ENCODE measurements around a stretch of chr3.

- RRBS, result no CpG with 5 or more reads among the region's 12 CpGs
These were observed 55.6 kb downstream of the SLC6A6 start for GRCh38 chr3:14457913-14458462.

DNA sequence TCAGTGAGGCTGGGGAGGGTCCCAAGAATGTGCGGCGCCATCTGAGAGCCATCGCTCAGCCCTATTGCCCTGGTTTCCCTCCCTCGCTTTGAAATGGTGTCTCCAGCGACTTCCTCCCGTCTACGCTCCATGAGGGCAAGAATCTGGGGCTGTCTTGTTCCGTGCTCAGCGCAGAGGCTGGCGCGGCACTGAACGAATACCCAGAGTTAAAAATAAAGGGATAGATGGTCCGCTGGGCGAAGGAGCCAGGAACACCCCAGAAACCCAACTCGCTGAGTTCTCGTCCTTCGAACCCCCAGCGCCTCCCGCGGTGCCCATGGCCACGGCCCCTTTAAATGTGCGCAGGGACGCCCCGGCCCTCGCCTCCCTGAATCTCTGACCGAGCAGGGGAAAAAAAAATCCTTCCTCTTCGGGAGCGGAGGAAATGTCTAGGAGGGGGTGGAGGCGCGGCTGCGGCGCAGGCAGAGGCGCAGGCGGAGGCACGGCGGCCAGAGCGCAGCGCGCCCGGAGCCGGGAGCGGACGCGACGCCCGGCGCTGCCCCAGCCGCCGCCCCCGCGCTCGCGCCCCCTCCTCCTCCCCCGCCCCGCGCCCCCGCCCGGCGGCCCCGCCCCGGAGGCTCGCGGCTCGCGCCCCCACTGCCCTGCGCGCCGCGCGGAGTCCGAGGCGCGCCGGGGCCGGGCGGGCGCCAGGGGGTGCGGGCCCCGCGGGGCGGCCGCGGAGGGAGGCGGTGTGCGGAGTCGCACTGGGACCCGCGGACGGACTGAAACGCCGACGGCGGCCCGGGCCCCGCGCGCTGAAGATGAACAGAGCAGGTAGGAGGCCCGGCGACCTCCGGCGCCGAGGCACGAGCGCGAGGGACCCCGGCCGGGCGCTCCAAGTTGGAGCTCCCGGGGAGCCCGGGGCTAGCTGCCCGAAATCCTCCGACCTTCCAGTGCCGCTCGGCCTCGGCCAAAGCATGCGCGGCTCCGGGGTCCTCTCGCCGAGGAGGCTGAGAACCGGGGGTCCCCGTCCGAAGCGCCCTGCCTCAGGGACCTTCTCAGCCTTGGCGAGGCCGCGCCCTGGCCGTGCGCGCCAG lies 8.4 kb upstream of the FGD5 start:
- RRBS, result 4% methylated on average over 36 of the region's 130 CpGs

GRCh38 chr3:14962120-14962728 lies 14.8 kb downstream of the NR2C2 start:
- RRBS, result no CpG with 5 or more reads among the region's 3 CpGs

- RRBS, result no CpG with 5 or more reads among the region's 5 CpGs
These were observed 44.5 kb downstream of the MRPS25 start for GRCh38 chr3:15020707-15020949.

DNA sequence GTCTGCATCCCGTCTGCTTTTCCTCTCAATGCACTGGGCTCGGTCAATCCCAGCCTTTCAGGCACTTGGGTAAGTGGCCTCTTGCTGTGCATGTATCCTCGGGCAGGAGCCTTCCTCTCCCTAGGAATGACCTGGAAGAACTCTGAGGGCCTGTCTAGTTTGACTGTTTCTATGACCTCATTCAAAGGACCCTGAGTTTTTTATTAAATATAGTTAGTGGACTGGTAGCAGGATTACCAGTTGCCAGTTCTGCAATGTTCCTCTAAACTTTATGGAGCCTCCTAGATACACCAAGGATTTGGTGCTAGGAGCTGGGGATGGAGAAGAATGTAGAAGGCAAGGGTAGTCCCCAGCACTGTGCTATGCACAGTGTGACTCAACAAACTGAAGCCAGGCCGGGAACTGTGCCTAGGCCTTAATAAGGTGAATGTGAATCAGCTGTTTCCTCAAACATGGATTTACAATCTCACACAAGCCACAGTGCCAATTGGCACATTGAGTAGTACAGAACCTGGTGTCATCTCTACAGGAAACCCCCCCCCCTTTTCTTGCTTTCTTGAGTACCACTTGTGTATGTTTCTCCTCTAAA lies 32.6 kb downstream of the MRPS25 start:
- RRBS, result no CpG with 5 or more reads among the region's 4 CpGs

GRCh38 chr3:15077838-15078575 lies 12.9 kb upstream of the MRPS25 start:
- RRBS, result no CpG with 5 or more reads among the region's 12 CpGs

- RRBS, result no CpG with 5 or more reads among the region's 4 CpGs
These were observed 2.9 kb downstream of the RBSN start for GRCh38 chr3:15095998-15096457.

GRCh38 chr3:15204036-15204334 lies 2.1 kb upstream of the CAPN7 start:
- RRBS, result no CpG with 5 or more reads among the region's 3 CpGs

GRCh38 chr3:15207022-15207455 lies 993 bp downstream of the CAPN7 start:
- RRBS, result no CpG with 5 or more reads among the region's 7 CpGs

DNA sequence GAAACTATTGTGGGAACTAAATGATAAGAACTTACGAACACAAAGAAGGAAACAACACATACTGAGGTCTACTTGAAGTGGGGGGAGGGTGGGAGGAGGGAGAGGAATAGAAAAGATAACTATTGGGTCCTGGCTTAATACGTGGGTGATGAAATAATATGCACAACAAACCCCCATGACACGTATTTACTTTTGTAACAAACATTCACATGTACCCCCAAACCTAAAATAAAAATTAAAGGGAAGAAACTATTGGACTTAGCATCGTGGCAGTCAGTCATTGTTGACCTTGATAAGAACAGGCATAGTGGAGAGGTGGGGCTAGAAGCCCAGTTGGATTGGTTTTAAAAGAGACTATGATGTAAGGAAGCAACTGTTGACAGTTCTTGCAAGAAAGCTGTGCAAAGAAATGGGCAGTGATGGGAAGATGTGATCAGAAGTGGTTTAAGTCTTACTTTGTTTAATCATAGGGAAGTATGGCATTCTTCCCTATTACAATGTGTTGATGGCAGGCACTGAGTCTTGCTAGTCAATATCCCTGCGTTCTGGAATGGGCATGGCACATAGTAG lies 37.8 kb downstream of the CAPN7 start:
- RRBS, result no CpG with 5 or more reads among the region's 5 CpGs

GRCh38 chr3:15255099-15256111 lies 49.4 kb downstream of the CAPN7 start:
- RRBS, result no CpG with 5 or more reads among the region's 7 CpGs

GRCh38 chr3:15267968-15268433 lies 62.0 kb downstream of the CAPN7 start:
- RRBS, result no CpG with 5 or more reads among the region's 14 CpGs

- RRBS, result no CpG with 5 or more reads among the region's 5 CpGs
These were observed 17.4 kb downstream of the SH3BP5 start for GRCh38 chr3:15314876-15315521.

DNA sequence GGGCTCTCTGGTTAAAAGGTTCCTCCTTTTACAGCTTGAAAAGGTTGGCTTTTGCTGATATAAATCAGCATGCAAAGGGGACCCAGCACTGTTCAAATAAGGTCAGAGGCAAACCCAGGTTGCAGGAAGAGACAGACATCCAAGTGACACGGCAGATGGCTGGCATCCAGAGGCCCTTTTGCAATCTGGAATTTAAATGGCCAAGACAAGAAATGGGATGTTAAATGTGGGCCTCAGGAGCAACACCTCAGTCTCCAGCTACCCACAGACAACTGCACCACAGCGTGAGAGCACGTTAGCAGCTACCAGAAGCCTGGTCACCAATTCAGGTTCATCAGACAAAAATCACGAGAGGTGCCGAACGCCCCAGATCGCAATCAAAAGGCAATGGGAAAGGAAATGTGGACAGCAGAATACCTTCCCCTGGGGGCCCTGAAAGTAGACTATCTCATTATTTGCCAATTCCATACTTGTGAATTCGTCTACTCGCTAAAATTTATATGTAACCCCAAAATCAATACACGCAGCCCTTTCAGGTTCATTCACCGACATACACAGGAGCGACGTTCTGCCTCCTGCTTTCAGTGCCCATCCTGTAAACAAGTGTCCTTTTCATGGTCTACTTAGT lies 6.2 kb downstream of the SH3BP5 start:
- RRBS, result no CpG with 5 or more reads among the region's 13 CpGs

DNA sequence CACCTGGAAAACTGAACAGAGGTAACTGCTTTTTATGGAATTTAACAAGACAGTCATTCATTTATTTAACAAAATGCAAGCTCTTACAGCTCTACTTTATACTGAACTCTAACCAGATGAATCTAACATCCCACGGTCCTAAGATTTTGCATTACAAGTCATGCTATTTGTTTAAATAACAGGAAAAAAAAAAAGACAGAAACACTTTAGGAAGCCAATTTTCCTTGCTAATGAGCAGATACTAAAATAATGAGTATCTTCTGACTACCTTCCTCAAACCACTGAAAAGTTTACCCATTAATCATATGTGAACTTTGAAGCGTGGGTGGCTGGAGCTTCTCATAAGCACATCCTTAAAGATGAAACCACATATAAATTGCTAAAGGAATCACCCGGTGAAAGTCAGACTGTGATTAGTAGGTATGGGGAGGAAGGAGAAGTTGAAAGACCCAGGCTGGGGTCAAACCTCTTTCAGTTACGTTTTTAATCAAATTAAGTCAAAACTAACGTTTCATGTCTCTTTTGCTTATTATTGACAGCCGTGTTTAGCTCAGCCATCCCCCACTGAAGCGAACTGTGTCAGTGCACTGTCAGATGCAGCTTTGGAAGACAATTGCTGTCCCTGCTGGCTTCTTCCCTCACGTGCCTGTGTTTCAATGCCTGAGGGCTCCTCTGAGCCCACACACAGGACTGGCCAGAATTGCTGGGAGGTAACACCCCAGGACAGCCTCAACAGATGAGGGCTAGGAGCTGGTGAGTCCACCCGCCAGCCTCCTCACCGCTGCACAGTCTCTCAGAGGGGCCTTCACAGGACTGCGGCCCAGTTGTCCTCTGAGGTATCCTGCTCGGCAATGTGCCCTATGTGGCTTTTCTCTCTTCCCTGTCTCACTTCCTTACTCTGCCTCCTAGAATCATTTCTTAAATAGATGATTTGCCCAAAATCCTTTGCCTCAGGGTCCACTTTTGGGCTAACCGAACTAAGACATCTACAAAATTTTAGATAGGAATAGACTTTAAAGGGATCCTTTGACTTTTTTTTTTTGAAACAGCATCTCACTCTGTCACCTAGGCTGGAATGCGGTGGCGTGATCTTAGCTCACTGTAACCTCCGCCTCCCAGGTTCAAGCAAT lies 29.2 kb upstream of the SH3BP5 start:
- RRBS, result no CpG with 5 or more reads among the region's 16 CpGs

- RRBS, result no CpG with 5 or more reads among the region's 3 CpGs
These were observed 11.4 kb downstream of the ANKRD28 start for GRCh38 chr3:15786042-15787069.

DNA sequence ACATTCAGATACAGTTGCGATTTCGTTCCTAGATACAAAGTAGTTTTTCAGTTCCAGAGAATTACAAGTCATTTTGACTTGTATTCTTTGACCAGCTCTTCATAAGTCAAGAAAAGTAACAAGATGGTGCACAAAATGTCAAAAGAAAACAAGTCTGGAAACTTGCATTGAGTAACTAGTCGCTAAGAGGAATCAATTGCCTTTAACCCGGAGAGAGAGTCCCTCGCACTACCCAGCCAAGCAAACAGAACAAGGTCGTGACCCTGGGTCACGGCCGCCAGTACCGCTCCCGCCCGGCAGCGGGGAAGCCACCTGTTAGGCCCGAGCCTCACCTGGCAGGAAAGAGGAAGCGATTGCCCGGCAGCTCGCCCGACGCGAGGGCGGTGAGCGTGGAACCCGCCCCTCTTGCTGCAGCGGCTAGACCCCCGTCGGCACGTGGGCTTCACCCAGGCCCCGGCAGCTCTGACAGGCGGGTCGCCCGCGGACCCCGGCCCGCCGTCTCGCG lies 61.0 kb upstream of the ANKRD28 start:
- RRBS, result 5% methylated on average over 21 of the region's 36 CpGs

GRCh38 chr3:16132802-16133400 lies 41.6 kb upstream of the GALNT15 start:
- RRBS, result no CpG with 5 or more reads among the region's 6 CpGs

DNA sequence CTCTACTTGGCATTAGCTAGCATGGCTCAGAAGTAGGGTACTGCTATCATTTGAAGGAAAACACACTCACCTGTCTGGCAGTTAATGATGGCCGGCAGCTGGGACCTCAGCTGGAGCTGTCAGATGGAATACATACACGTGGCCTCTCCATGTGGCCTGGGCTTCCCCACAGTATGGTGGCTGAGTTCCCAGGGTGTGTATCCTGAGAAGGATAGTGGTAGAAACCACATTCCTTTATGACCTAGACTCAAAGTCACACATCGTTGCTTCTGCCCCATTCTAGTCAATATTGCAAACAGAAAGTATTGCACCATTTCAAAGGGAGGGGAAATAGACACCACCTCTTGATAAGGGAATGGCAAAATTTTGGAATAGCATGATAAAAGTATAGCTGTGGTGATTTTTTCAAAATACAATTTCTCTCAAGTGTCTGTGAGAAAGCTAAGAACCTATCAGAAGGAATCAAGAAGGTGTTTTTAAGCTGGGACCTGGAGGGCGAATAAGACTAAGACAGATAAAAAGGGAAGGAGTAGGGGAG lies 40.3 kb upstream of the GALNT15 start:
- RRBS, result no CpG with 5 or more reads among the region's 4 CpGs

All from SK-N-MC (cell line).